Adrenal gland (tissue), 7 donors: ENCODE measurements around a stretch of chr7.

DNA sequence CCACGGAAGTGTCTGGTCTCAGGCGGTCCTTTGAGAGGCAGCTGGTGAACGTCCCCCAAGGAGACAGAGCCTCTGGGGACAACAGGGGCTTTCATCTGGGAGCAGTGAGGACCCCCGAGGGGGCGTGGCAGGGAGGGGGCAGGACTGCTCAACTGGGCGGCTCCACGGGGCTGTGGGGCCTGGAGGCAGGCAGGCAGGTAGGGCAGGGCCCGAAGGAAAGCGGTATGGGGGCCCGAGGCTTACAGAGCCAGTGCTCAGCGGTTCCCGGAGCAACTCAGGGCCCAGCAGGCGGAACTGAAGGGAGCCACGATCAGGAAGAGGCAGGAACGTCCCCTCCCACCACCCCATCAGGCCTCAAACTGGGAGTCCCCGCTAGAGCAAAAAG is 21.4 kb upstream of the ZFAND2A start:
- PRO-cap, 3 experiments = no peak in any of the 3 experiments
- RAMPAGE, long total RNA, 4 experiments = no peak in any of the 4 experiments
- RRBS = no CpG with 5 or more reads among the region's 16 CpGs

GRCh38 chr7:1455069-1456138 is 3.9 kb downstream of the MICALL2 start:
- PRO-cap, 3 experiments = peak in 2 of 3 experiments; most common plus-strand start chr7:1456063 (in 2)
- RAMPAGE, long total RNA, 4 experiments = no peak in any of the 4 experiments
- RRBS = no CpG with 5 or more reads among the region's 39 CpGs

GRCh38 chr7:1456856-1457715 is 2.2 kb downstream of the MICALL2 start:
- PRO-cap, 3 experiments = no peak in any of the 3 experiments
- RAMPAGE, long total RNA, 4 experiments = no peak in any of the 4 experiments
- RRBS = 73% methylated on average over 2 of the region's 15 CpGs

- PRO-cap, 3 experiments = peak in 2 of 3 experiments; most common plus-strand start chr7:1461045 (in 2); most common minus-strand start chr7:1460936 (in 1)
- RAMPAGE, long total RNA, 4 experiments = no peak in any of the 4 experiments
- RRBS = 7% methylated on average over 10 of the region's 36 CpGs
These were observed 1.7 kb upstream of the MICALL2 start for GRCh38 chr7:1460583-1461722.

GRCh38 chr7:1474086-1474511 is 14.8 kb upstream of the MICALL2 start:
- PRO-cap, 3 experiments = no peak in any of the 3 experiments
- RAMPAGE, long total RNA, 4 experiments = no peak in any of the 4 experiments
- RRBS = 40% methylated on average over 12 of the region's 31 CpGs

DNA sequence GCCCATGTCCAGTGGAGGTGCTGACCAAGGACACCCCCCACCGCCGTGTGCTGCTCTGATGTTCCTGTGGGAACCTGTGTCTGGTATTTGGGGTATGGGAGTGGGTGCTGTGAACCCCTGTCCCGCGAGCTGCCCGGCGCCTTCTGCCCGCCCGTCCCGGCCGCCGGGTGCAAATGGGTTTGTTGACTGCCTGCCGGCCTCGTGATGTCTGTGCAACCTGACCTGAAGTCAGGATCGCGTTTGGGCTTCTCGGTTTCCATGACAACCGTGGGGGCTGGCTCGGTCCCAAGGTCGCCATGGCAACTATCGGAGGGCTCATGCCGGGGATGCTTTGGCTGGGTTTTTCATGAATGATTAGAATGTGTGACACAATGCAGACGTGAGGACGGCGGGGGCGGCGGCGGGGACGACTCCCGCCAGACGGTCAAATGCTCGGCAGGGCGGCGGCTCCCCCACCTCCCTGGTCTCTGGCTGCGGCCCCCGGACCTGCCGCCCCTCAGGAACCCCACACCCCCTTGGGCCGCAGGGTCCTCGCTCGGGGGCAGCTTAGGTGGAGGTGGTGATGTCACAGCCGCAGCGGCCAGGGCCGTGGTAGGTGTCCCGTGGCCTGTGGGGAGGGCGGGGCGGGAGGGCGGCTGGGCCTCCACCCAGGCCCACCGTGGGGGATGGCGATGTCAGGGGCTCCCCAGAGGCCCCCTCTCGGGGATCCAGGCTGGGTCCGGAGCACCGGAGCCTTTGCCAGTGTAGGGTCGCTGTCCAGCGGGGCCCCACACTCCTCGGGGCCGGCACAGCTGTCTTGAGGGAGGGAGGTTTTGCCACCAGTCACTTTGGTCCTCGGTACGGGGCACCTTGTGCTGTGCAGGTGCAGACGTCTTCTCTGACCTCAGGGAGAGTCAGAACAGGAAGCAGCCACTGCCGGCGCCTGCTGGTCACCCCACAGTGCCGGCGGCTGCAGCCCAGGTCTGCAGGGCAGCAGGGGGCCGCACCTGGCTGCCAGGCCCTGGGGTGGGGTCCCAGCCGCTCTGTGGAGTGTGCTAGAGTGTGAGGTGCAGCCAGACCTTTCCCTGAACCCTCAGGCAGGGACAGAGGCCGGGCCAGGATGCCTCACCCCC is 7.7 kb downstream of the MAFK start:
- PRO-cap, 3 experiments = peak in 3 of 3 experiments; most common plus-strand start position 371 of the sequence (in 1); most common minus-strand start position 145 of the sequence (in 3)
- RAMPAGE, long total RNA, 4 experiments = no peak in any of the 4 experiments
- RRBS = 22% methylated on average over 6 of the region's 65 CpGs

GRCh38 chr7:1708143-1708689 is 38.1 kb downstream of the ELFN1 start:
- PRO-cap, 3 experiments = no peak in any of the 3 experiments
- RAMPAGE, long total RNA, 4 experiments = no peak in any of the 4 experiments
- RRBS = no CpG with 5 or more reads among the region's 10 CpGs

- PRO-cap, 3 experiments = no peak in any of the 3 experiments
- RAMPAGE, long total RNA, 4 experiments = no peak in any of the 4 experiments
- RRBS = no CpG with 5 or more reads among the region's 29 CpGs
These were observed 43.7 kb downstream of the ELFN1 start for GRCh38 chr7:1713583-1714291.

DNA sequence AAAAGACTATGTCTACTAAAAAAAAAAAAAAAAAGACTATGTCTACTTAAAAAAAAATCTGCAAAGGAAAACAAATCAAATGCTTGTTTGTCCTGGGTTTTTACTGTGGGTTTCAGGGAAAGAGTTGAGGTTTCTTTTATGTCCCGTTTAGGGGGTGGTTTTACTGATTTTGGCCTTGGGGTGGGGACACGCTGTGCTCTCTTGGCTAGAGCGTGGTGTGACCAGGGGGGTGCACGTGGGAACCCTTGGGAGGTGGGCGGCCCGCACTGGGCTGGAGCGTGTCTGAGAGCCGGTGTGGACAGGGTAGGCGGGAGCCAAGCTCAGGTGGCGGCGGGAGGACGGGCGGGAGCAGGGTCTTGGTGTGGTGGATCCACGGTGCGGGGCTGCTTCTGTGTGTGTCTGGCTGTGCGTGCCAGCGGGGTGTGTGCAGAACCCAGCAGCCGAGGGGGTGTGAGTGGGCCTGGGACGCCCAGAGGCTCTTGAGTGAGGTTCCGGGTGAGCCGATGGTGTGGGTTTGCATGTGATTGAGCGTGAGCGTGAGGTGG is 77.9 kb downstream of the ELFN1 start:
- PRO-cap, 3 experiments = no peak in any of the 3 experiments
- RAMPAGE, long total RNA, 4 experiments = no peak in any of the 4 experiments
- RRBS = no CpG with 5 or more reads among the region's 23 CpGs

DNA sequence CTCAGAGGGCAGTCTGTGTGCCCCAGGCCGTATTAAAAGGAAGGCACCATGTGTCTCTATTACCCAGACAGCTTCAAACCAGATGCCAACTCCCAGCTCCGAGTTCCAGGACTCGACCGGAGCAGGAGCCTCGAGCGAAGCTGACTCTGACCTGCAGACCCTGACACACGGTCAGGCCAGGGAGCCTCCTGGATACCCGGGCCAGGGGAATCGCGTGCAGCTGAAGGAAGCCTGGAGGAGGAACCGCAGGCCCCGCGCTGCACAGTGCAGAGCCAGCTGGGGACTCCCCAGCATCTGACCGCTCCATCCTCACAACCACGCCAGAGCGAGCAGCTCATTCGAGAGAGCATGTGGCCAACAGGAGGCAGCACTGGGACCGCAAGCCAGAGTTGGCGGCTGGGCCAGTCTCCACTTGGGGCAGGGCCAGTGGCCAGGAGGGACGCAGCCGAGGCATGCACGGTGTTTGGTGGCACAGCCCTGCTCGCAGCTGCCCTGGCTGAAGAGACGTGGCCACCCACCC is 213.7 kb downstream of the ELFN1 start:
- PRO-cap, 3 experiments = no peak in any of the 3 experiments
- RAMPAGE, long total RNA, 4 experiments = no peak in any of the 4 experiments
- RRBS = 94% methylated on average over 5 of the region's 24 CpGs

GRCh38 chr7:1923682-1924134 is 253.6 kb downstream of the ELFN1 start:
- PRO-cap, 3 experiments = no peak in any of the 3 experiments
- RAMPAGE, long total RNA, 4 experiments = no peak in any of the 4 experiments
- RRBS = no CpG with 5 or more reads among the region's 7 CpGs

- PRO-cap, 3 experiments = no peak in any of the 3 experiments
- RAMPAGE, long total RNA, 4 experiments = no peak in any of the 4 experiments
- RRBS = no CpG with 5 or more reads among the region's 16 CpGs
These were observed 255.6 kb downstream of the ELFN1 start for GRCh38 chr7:1925441-1926290.

GRCh38 chr7:2009622-2010272 is 223.0 kb downstream of the MAD1L1 start:
- PRO-cap, 3 experiments = no peak in any of the 3 experiments
- RAMPAGE, long total RNA, 4 experiments = no peak in any of the 4 experiments
- RRBS = no CpG with 5 or more reads among the region's 20 CpGs

DNA sequence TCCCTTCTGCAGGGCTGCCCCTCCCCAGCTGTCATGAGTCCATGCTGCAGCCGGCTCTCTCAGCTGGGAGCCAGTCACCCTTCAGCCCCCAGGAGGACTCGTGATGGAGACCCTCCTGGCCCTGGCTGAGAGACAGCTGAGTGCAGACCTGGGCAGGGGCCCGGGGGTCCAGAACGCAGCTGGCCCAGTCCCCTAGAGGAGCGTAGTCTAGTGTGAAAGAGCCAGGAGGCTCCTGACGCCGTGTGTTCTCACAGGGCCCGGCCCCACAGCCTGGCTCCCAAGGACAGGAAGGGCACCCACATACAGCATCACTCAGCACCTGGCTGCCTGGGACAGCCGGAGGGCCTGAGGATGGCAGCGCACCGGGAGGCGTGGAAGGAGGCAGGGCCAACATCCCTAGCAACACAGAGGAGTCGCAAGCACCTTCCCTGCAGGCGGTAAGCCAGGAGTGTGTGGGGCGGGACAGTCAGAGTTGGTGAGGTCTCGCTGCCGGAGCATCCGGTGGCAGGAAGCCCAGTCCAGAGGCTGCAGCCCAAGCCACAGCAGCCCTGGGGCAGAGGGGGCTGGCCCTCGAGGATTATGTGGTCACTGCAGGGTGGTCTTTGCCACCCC is 125.9 kb downstream of the MAD1L1 start:
- PRO-cap, 3 experiments = peak in 1 of 3 experiments; most common plus-strand start position 469 of the sequence (in 1)
- RAMPAGE, long total RNA, 4 experiments = no peak in any of the 4 experiments
- RRBS = 80% methylated on average over 7 of the region's 19 CpGs

GRCh38 chr7:2224822-2225390 is 7.8 kb downstream of the MAD1L1 start:
- PRO-cap, 3 experiments = no peak in any of the 3 experiments
- RAMPAGE, long total RNA, 4 experiments = no peak in any of the 4 experiments
- RRBS = no CpG with 5 or more reads among the region's 9 CpGs

DNA sequence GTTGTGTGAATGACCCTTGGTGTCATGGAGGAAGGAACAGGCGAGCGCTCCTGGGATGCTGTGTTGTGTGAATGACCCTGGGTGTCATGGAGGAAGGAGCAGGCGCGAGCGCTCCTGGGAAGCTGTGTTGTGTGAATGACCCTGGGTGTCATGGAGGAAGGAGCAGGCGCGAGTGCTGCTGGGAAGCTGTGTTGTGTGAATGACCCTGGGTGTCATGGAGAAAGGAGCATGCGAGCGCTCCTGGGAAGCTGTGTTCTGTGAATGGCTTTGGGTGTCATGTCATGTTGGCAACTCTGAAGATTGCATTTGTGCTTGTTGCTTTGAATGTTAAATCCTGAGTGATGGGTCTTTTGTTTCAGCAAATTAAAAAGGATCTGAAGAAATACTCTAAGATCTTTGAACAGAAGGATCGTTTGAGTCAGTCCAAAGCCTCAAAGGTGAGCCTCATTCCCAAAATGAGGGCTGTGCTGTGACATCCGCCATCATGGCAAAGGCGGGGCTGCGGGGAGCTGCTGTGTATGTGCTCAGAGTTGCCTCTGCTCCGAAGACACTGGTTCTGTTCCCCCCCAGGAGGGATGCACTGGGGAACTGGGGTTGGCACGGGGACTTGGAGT is 23.8 kb downstream of the EIF3B start:
- PRO-cap, 3 experiments = no peak in any of the 3 experiments
- RAMPAGE, long total RNA, 4 experiments = no peak in any of the 4 experiments
- RRBS = no CpG with 5 or more reads among the region's 15 CpGs

GRCh38 chr7:2518545-2519185 is 909 bp upstream of the LFNG start:
- PRO-cap, 3 experiments = peak in 1 of 3 experiments; most common plus-strand start chr7:2519038 (in 1)
- RAMPAGE, long total RNA, 4 experiments = no peak in any of the 4 experiments
- RRBS = 18% methylated on average over 19 of the region's 51 CpGs

- PRO-cap, 3 experiments = peak in 1 of 3 experiments; most common minus-strand start chr7:2519360 (in 1)
- RAMPAGE, long total RNA, 4 experiments = no peak in any of the 4 experiments
- RRBS = 4% methylated on average over 3 of the region's 19 CpGs
These were observed 471 bp upstream of the LFNG start for GRCh38 chr7:2519186-2519419.

DNA sequence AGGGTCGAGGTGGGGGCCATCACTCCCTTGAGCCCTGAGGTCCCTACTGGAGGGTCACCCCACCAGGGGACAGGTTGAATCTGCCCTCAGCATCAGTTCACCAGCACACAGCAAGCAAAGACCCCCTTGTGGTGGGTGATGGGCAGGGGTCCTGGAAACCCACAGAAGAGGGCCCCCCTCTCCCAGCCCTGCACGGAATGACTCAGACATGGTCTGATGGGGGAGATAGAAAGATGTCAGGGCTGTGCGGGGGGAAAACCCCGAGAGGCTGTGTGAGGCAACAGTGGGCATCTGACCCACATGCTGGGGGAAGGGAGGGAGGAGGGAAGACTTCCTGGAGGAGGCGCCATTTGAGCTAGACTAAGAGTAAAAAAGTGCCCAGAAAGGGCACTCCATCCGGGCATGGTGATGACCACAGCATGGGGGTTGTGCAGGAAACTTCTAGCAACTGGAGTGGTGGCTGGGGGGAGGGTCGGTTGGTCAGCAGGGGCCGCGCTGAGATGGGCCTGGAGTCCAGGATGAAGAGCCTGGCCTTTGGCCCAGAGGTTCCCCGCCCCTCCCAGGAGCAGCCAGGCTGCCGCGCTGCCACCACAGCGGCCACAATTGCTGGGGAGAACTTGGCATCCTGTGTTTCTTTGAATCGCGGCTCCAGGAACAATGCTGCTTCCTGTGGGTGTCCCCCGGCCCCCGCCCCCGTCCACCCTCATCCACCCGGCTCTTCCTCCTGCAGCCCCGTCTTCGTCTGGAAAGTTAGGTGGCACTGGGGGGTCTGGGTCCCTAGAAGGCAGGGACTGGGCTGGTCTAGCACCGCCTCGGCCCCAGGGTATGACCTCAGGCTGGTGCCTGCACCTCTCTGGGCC is 2.5 kb downstream of the LFNG start:
- PRO-cap, 3 experiments = no peak in any of the 3 experiments
- RAMPAGE, long total RNA, 4 experiments = no peak in any of the 4 experiments
- RRBS = no CpG with 5 or more reads among the region's 23 CpGs

DNA sequence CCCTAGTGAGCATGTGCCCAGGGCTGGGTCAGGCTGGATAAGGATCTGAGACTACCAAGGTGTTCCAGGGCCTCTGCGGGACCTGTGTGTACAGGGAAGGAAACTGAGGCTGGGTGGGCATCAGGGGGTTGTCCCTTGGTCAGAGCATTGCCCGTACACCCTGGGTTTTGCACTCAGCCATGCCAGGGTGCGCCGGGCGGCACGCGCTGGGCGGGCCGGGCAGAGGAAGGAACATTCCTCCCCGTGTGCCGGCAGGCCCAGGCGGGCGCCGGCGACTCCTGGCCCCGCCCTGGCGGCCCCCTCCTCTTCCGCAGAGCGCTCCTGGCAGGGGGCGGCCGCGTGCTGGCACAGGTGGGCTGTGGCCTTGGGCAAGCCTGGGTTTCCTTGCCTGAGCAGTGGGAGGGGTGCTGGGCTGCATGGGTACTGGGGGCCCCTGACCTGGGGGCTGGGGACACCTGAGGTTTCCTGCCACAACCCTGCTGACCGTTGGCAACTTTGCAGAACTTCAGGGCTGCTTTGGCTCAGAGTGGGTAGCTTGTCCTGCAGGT is 3.9 kb downstream of the LFNG start:
- PRO-cap, 3 experiments = no peak in any of the 3 experiments
- RAMPAGE, long total RNA, 4 experiments = no peak in any of the 4 experiments
- RRBS = no CpG with 5 or more reads among the region's 23 CpGs